ENCODE measurements around the gene THEG.

DNA sequence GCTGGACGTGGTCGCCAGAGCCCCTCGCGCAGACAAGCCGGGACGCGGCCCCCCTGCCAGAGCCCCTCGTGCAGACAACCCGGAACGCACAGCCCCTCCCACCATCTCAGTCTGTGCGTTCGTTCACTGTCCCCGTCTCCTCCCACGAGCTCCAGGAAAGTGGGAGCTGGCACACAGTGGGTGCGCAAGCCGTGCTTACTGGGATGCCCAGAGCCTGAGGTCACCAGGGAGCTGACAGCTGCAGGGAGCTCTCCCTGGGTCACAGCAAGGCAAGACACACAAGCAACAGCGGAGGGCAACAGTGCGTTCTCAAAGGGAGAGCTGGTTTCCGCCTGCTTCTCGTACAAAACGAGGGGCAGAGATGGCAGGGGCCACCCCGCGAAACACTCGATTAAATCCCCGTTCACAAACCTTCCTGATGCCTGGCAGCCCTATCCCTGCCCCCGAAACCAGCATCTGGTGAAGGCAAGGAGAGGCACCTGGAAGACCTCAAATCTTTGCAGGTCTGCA, 3.3 kb upstream of the PLPP2 start:
- PRO-cap, result no peak

- PRO-cap, result no peak
Observed at GRCh38 chr19:307663-308319, 16.6 kb upstream of the PLPP2 start.

- PRO-cap, result no peak
Observed at GRCh38 chr19:343426-344648, 759 bp downstream of the MIER2 start.

DNA sequence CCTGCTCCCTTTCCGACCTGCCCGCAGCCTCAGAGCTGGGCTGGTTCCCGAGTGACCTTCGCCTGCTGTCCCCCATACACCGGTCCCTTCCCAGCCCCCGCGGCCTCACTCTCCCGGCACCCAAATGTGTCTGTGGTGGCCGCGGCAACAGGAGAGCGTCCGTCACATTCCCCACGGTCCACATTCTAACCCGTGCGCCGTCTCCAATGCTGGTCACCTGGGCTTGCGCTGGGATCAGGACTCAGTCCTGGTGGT, at the start of gene THEG:
TSS of gene THEG (minus strand) at position 132 of the 255 bp plus-strand sequence.
- PRO-cap, result no peak

- PRO-cap, result unidirectional peak, plus-strand start at chr19:402070; unidirectional peak, plus-strand start at chr19:402135
Observed at GRCh38 chr19:401848-402393, 7.0 kb downstream of the C2CD4C start.

DNA sequence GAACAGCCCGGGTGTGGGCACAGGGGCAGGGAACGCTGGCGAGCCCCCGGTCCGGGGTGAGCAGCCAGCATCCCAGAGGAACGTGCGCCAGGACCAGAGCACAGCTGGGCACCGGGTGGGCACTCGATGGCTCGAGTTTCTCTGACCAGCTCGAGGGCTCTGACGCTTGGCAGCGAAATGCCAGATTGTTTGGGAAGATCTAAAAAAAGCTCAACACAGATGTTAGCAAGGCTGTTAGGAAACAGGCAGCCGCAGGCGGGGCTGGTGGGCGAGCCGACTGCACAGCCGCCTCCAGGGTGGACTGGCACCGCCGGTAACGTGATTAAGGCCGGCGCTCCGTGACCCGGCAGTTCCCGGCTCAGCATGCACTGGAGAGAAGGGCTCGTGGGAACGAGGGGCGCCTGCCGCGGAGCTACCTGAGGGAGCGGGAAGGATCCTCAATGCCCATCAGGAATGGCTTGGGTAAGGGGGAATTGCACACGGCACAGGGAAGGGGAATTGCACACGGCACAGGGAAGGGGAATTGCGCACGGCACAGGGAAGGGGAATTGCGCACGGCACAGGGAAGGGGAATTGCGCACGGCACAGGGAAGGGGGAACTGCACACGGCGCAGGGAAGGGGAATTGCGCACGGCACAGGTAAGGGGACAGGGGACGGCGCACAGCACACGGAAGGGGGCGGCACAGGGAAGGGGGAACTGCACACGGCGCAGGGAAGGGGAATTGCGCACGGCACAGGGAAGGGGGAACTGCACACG, 18.2 kb upstream of the C2CD4C start:
- PRO-cap, result unidirectional peak, minus-strand start at position 455 of the sequence

GRCh38 chr19:459444-460497, 1.1 kb downstream of the SHC2 start:
- PRO-cap, result bidirectional peak, plus-strand start at chr19:460322, minus-strand start at chr19:460256

GRCh38 chr19:461508-462310, 876 bp upstream of the SHC2 start:
- PRO-cap, result bidirectional peak, plus-strand start at chr19:462070, minus-strand start at chr19:461888

DNA sequence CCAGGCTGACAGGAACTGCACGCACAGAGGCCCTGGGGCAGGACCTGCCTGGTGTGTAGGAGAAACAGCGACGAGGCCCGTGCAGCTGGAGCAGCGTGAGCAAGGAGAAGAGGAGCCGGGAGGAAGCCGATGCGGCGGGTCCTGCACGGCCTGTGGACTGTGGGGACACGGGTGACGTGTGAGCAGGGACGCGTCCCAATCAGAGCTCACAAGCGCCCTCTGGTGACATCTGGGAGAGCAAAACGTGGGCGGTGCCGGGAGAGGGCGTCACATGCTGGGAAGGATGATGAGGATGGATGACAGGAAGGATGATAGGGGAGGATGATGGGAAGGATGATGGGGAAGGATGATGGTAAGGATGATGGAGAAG, 5.3 kb upstream of the ODF3L2 start:
- PRO-cap, result no peak

GRCh38 chr19:532048-532424, 476 bp downstream of the CDC34 start:
- PRO-cap, result no peak

- PRO-cap, result no peak
Observed at GRCh38 chr19:535293-535571, 3.7 kb downstream of the CDC34 start.

DNA sequence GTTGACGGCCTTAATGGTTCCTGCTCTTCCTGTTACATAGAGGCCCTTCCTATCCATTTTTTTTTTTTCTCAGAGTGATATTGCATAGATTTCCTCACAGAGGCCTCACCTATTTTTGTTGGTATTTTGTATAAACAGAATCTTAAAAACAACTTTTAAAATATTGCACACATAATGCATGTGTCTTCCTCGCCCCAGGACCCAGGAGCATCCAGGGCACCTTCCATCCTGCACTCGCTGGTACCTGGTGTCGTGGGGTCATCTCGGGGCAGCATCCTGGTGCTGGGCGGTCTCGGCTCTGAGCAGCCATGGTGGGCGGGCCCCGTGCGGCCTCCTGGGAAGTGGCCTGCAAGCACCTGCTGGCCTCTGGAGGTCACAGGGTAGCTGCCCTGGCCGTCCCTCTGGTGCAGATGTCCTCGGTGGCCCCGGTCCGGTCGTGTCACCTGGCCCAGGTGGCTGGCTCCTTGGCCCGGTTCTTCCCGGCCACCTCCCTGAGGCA, 5.3 kb upstream of the GZMM start:
- PRO-cap, result no peak

GRCh38 chr19:551035-551684, 7.3 kb downstream of the GZMM start:
- PRO-cap, result no peak

DNA sequence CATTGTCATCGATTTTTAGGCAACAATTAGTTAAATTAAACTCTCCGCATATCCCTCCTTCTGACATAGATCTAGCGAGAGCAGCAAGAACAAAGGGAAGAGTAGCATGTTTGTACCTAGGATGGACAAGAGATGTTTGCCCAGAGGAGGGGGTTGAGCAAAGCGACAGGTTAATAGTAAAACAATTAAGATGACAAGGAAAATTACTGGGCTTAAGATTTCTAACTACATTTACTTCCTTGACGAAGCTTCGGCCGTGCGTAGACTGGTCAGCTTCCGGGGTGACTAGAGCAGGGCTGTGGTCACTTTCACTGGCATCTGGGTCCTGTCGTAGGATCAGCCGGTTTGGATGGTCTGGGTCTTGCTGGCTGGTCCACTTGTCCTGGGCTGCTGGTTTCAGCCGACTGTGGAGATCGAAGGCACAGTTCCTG, 5.2 kb upstream of the BSG start:
- PRO-cap, result no peak

GRCh38 chr19:604805-605589, 15.3 kb downstream of the HCN2 start:
- PRO-cap, result no peak

GRCh38 chr19:647126-647946, 7.7 kb downstream of the FGF22 start:
- PRO-cap, result no peak

DNA sequence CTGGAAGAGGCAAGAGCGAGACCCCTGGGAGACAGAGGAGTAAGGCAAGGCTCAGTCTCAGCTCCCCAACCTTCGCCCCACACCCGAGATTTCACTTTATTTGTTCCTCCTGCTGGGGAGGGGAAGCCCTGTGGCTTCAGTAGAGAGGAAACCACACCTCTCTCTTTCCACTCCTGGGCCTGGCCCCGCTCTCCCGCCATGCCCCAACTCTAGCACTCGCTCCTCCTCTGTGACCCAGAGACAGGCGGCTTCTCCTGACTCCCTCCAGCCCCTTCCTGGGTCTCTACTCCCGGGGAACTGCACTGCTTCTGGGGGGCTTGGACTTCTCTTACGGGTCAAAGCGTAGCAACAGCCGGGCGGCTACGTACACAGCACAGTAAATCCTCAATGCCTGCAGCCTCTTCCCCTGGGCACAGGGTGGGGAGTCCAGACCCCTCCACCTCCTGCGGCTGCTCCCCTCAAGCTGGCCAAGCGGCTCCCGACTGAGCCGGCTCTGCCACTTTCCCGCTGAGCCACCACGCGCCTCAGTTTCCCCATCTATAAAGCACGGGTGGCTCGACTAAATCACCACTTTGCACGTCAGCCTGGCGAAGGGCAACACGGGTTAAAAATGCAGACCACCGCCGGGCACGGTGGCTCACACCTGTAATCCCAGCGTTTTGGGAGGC, 1.5 kb downstream of the RNF126 start:
- PRO-cap, result no peak

DNA sequence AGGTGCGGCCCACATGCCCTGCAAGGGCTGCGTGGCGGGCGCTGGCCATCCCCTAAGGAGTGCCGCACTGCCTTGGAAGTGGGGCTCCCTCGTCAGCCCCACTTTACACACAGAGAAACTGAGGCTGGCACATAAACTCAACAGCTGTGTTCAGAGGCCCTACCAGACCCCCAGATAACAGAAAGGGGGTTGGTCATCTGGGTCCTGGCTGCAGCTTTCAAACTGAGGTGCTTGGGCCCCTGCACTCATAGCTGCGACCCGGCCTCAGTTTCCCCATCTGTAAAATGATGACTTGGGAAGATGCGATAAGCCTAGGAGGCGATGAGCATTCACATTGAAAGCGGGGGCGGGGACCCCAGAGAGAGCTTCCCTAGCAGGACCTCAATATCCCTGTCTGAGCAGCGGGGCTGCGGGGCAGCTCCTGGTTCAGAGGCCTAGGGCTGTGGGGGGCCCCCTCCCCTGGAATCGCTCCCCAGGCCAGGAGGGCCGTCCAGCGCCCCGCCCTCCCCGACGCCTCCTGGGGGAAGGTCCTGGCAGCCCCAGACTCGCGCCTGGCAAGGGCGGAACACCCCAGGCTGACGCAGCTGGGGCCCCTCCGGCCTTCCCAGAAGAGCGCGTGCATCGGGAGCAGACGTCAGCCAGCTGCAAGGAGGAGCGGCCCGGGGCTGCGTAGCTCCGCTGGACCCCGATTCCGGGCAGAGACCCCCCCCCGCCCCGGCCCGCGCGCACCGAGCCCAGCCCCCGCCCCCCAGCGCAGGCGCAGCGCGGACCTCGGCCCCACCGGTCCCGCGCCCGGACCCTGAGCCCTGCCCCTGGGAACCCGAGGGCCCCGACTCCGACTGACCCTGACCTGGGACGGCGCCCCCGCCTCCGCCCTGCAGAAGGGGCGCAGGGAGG, 3.4 kb downstream of the FSTL3 start:
- PRO-cap, result unidirectional peak, plus-strand start at position 630 of the sequence

- PRO-cap, result no peak
Observed at GRCh38 chr19:709635-710022, 894 bp downstream of the PALM start.

- PRO-cap, result no peak
Observed at GRCh38 chr19:710023-710742, 1.4 kb downstream of the PALM start.